Renal cortical epithelial cell (primary cell): ENCODE measurements around the gene USP25.

GRCh38 chr21:6120076-6120641 is 4401.2 kb upstream of the TPTE start:
- RRBS = no CpG with 5 or more reads among the region's 22 CpGs

DNA sequence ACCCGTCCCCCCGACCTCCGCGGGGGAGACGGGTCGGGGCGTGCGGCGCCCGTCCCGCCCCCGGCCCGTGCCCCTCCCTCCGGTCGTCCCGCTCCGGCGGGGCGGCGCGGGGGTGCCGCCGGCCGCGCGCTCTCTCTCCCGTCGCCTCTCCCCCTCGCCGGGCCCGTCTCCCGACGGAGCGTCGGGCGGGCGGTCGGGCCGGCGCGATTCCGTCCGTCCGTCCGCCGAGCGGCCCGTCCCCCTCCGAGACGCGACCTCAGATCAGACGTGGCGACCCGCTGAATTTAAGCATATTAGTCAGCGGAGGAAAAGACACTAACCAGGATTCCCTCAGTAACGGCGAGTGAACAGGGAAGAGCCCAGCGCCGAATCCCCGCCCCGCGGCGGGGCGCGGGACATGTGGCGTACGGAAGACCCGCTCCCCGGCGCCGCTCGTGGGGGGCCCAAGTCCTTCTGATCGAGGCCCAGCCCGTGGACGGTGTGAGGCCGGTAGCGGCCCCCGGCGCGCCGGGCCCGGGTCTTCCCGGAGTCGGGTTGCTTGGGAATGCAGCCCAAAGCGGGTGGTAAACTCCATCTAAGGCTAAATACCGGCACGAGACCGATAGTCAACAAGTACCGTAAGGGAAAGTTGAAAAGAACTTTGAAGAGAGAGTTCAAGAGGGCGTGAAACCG is 2263.4 kb upstream of the TPTE start:
- RRBS = no CpG with 5 or more reads among the region's 91 CpGs

- RRBS = no CpG with 5 or more reads among the region's 5 CpGs
Measured at GRCh38 chr21:9721980-9722393, 799.4 kb upstream of the TPTE start.

DNA sequence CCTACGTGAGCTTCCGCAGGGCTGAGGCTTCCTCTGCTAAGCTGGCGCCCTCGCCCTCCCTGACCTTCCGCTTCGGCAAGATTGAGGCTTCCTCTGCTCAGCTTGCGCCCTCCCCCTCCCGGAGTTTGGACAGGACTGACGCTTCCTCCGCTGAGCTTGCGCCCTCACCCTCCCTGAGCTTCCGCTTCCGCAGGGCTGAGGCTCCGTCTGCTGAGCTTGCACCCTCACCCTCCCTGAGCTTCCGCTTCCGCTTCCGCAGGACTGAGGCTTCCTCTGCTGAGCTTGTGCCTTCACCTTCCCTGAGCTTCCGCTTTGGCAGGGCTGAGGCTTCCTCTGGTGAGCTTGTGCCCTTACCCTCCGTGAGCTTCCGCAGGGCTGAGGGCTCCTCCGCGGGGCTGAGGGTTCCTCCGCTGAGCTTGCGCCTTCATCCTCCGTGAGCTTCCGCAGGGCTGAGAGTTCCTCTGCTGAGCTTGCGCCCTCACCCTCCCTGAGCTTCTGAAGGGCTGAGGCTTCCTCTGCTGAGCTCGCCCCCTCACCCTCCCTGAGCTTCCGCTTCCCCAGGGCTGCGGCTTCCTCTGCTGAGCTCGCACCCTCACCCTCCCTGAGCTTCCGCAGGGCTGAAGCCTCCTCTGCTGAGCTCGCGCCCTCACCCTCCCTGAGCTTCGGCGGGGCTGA is 753.6 kb upstream of the TPTE start:
- RRBS = no CpG with 5 or more reads among the region's 36 CpGs

- RRBS = no CpG with 5 or more reads among the region's 10 CpGs
Measured at GRCh38 chr21:14481890-14482614, 64.1 kb downstream of the SAMSN1 start.

DNA sequence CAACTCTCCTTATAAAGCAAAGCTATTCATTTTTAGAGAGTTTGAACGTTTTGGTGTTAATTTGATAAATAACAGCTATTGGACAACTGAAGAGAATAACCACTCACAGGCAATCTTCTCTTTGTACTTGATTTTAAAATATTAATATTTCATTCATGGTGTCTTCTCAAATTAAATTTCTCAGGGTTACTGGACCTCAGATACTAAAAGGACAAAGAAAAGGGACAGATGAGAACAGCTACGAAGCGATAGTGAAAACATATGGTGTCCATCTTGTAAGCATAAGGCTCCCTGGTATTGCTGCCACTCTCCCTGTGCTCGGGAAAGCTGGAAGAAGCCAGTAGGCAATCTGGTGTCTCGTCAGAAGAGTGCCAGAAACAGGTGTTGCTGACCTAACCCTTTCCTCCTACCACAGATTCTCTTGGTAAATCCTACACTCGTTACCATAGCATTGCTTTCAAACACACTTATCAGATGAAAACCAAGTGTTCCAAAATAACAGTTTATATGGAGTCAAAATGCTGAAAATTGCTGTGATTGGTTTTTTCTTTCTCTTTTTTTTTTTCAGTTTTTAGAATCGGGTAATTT is 146.4 kb downstream of the NRIP1 start:
- RRBS = no CpG with 5 or more reads among the region's 7 CpGs

DNA sequence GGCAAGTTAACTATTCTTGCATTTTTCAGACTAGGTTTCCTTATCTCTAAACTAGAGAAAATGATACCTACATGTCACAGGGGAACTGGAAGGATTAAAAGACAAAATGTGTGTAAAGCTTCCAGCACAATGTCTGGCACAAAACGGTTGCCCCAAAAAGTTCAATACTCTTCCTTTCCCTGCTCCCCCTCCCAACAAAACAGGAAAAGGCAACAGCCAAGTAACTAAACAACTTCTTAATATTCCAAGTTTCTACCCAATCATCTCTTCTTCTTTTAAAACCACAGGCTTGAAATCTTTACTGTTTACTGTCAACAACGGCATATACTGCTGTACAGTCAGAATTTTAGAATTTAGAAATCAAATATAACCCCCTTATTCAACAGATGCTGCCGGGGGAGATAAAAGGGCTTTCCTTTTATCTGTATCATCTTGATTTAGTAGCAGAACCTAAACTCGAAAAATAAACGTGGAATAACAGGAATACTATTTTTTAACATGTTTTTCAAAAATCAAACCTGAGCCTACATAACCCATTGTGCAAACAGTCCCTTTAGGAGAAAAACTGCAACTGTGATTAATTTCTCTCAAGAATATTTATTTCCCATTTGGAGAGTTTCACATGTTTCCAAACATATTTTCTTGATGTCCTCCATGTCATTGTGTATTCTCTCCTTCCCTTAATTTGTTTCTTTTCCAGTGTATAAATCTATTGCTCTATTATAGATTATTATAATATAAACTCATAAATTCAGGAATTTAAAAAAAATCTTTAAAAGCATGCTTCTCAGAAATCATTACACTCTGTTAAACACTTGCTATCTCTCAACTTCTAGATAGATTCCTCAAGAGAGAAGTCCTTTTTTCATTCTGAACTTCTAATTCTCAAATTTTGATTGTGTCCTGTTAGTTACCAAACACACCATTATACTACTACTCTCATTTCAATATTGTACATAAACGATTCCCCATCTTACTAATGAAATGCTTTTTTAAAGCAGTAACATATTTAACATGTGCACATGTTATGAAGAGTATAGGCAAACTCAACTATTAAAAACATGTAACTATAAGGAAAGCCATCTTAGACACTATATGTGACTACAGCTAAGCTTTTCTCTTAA is 6.7 kb downstream of the NRIP1 start:
- RRBS = no CpG with 5 or more reads among the region's 6 CpGs

- RRBS = no CpG with 5 or more reads among the region's 5 CpGs
Measured at GRCh38 chr21:15219732-15220162, 154.9 kb upstream of the NRIP1 start.

DNA sequence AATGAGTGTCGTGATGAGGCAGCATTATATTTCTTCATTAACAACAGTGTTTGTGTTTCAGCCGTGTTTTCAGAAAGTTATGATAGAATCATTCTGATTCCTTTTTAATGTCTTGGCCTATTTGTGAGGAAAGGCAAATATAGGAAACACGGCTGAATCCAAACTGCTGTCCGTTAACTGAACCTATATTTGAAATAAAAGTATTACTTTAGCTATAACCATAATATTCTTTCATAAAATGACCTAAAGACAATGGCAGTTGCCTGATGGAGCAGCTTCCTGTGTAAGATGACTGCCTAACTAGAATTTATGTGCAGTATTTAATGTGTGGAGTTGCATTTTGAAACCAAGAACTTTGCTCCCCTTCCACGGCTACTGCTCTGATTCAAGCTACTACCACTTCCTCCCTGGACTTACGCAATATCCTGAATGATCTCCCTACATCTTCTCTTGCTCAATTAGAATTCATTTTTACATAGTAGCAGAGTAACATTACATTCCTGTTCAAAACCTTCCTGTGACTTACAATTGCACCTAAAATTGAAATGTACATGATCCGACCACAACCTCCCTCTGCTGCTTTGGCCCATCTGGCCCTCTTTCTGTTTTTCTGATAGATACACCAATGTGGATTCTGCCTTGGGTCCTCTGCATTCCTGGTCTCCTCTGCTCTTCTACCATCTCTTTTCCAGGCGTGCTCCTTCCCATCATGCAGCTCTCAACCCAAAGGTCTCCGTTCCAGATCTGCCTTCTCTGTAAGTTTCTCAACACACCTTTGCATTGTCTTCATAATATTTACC is 47.6 kb upstream of the USP25 start:
- RRBS = no CpG with 5 or more reads among the region's 9 CpGs

GRCh38 chr21:15729890-15730815 is at the start of gene USP25:
Gene USP25 (plus strand): TSS chr21:15729982.
- RRBS = under 1% methylated on average over 45 of the region's 119 CpGs

- RRBS = no CpG with 5 or more reads among the region's 12 CpGs
Measured at GRCh38 chr21:15781935-15783235, 52.6 kb downstream of the USP25 start.

- RRBS = no CpG with 5 or more reads among the region's 5 CpGs
Measured at GRCh38 chr21:16264131-16264910, 534.5 kb downstream of the USP25 start.

- RRBS = no CpG with 5 or more reads among the region's 5 CpGs
Measured at GRCh38 chr21:16304575-16305088, 574.9 kb downstream of the USP25 start.

DNA sequence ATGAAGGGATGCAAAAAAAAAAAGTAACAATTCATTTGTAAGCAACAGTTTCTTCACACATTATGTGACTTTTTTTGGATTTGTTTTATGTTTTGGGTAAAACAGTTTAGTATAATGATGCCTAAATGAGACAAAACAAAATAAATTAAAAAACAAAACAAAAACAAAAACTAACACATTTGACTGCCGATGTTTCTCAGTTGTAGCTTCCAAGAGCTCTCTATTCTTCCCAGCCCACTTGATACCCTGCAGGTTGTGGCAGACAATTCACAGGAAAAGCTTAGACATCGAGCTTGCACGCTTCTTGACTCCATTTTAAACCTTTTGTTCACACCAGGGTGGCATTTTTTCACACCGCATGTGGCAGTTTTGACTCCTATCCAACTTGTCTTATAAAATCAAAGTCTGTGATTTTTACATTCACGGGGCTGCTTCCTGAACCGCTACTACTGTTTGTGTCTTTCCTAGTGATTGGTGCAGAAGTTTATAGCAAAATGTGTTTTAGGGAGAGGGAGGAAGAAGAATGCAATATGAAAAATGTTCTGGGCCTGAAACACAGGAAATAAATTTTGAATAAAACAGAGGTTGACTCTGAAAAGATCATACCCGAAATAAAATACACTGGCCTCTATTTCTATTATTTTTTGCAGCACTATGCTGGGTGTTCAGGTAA is 575.9 kb downstream of the USP25 start:
- RRBS = no CpG with 5 or more reads among the region's 7 CpGs

GRCh38 chr21:16419957-16420783 is 690.4 kb downstream of the USP25 start:
- RRBS = no CpG with 5 or more reads among the region's 8 CpGs

- RRBS = no CpG with 5 or more reads among the region's 7 CpGs
Measured at GRCh38 chr21:17463296-17463776, 49.5 kb upstream of the CXADR start.

DNA sequence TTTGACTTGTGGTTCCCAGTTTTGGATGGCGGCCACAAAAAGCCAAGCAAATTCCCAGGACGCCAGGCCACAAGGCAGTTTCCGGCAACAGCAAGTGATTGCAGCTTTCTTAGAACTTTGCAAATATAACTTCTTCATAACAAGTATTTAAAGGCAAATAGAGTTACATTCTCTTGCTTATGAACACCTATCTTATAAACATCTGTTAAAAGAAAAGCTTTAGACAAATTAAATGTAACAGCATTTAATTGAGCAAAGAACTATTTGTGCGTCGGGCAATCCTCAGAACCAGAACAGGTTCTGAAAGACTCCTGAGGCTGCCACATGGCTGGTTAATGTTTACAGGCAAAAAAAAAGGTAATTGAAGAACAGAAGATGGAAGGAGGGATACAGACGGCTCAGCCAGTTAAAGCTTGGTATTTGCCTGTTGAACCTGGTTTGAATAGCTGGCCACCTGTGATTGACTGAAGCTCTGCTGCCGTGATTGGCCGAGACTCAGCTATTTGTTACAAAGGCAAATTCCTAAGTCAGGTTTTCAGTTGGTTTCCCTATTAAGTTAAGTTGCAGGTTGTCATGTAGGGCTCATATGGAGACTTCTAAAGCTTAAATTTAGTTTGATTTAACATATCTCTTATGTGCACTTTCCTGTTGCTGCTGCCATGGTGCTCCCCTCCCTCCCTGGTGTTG is 80.7 kb downstream of the C21orf91 start:
- RRBS = no CpG with 5 or more reads among the region's 8 CpGs

DNA sequence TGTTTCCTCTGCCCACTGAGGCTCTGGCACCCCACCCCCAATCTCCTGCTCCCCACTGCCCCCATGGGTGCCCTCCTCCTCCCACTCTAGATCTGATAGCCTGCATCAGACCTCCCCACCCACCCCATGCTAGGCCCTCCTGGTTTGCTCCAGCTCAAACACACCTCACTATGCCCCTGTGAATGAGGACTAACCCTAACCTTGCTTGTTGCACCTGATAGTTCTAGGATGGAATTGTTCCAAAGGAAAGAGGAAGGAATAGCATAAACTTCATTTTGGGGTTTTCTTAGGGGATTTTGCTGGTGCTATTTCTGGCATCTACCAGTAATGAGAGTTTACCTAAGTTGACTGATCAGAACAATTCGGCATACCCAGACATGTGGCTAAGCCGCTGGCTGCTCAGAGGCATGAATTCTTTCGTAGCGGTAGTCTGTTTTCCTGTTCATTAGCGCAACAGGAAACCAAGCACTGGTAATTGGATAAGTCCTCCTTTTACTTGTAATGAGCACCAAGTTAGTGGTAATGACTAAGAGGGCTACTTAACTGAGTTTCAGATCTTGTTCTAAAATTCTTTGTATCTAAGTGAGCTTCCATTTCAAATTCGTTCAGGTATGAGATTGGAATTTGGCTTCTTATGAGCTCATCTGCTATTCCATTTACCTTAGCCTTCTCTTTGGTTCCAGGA is 38.7 kb downstream of the C21orf91 start:
- RRBS = no CpG with 5 or more reads among the region's 6 CpGs